ENCODE data around the genes SYT17, TMC5 and LDAF1.

DNA sequence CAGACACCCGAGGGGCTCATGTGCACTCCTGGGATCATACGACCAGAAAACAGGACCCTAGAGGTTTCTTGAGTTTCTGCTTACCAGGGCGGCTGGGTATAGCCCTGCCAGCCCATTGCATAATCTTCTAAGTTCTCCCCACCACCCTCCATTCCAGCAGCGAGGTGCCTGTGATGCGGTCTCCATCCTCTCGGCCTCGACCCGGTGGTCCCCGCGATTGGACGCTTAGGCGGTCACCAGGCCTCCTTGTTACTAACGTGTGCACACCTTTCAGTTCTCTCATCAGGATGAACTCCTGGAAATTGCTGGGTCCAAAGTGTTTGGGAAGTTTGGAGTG is 8.7 kb upstream of the NOMO2 start:
- PRO-cap, result no peak

GRCh38 chr16:18789130-18789668 is 935 bp downstream of the RPS15A start:
- PRO-cap, result no peak

DNA sequence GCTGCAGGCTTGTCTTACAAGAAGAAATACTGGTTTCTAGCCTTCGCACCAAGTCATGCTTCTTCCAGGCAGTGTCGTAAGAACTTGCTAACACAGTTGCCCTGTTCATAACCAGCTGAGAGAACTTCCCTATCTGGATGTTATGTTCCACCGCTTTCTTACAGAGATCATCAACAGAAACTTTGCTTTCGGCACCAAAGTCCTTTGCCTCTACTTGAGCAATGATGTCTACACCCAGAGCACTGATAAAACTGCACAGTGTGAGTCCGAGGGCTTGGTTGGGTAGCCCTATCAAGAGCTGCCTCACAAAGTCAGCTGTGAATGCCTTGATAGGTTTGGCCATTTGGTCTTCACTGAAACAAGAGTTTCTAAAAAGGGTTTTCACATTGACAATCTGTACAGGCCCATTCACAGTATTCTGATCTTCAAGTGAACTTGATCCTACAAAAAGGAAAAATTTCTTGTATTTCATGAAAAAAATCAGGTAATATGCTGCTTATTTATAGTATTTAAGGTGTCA is 28.0 kb upstream of the ARL6IP1 start:
- PRO-cap, result no peak

GRCh38 chr16:18851932-18852637 is 50.7 kb upstream of the ARL6IP1 start:
- PRO-cap, result no peak

DNA sequence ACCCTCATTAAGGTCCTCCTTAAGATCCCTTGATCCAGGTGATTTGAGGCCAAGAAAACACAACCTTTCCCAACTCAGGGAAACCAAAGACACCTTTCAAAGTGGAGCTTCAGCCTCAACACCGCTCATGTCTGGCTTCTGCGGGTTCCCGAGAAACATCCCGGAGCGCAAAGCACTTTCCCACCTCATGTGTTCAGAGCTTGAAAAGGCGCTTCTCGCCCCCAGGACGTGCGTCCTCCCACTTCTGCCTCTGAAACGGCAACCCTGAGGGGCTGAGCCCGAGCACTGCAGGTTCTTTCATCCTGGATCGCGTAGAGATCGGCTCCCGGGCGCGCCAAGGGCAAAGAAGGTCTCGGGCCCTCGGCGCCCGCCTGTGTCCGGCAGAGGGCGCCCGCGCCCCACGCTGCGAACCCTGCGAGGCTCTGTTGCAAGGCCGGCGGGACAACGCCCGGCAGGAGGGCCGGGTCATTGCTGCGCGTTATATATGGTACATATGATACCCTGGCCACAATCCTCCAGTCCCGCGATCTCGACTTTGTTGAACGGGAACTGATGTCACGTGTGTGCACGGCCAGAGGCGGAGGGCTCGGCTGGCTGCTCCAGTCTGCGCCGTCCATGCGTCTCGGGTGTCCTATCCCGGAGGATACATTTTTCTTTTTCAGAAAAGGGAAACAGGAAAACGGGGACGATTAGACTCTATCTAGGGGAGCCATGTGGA is 19.0 kb downstream of the COQ7 start:
- PRO-cap, result no peak

- PRO-cap, result no peak
Measured at GRCh38 chr16:19116003-19117112, 2.6 kb downstream of the ITPRIPL2 start.

- PRO-cap, result no peak
Measured at GRCh38 chr16:19136984-19137266, 23.2 kb downstream of the ITPRIPL2 start.

GRCh38 chr16:19167991-19168815 is at the start of gene SYT17:
Gene SYT17 (plus strand): TSS chr16:19168240.
- PRO-cap, result no peak

GRCh38 chr16:19382042-19382932 is 35.4 kb upstream of the TMC5 start:
- PRO-cap, result no peak

DNA sequence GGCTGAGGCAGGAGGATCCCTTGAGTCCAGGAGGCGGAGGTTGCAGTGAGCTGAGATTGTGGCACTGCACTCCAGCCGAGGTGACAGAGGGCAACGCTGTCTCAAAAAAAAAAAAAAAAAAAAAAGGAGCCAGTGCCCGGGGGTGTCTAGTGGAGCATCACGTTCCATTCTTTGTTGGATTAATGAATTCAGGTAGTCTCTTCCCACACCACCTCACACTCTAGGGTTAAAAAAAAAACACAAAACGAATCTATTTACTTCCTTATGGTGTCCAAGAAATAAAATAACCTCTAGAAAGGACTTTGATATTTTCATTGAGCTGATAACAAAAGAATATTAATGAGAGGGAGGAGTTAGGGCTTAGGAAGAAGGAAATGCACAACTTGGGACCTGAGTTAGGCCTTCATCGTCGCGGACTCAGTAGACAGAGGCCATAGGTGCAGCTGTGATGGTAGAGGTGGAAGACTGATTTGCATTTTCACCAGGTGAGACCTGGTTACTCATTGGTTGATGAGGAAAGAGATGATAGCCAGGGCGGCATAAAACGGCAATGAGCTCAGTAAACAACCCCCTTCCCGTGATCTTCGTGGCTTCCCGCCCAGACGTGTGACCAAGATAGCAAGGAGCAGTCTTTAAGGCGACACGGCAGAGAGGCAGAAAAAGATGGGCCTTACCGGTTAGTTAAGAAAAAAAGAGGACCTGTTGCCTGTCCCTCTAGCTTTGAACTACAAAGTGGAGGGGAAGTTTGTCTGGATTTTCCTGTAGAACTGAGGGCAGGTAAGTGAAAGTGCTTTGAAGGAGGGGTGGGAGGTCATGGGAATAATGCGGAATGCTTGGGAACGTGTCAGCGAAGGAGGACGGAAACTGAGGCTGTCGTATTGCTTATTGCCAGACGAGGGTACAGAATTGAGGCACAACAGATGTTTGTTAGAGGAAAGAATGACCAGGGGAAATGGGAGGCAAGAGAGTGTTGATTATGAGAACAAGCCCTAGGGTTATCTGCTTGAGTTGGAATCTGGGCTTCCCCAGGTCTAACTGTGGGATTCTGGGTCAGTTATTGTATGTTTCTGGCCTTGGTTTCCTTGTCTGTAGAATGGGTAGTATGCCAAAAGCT is at the start of gene TMC5:
Gene TMC5, plus strand, starts transcription at position 568 of the 1,114 bp plus-strand sequence.
- PRO-cap, result no peak

- PRO-cap, result no peak
Measured at GRCh38 chr16:19520768-19521300, 1.1 kb downstream of the GDE1 start.

DNA sequence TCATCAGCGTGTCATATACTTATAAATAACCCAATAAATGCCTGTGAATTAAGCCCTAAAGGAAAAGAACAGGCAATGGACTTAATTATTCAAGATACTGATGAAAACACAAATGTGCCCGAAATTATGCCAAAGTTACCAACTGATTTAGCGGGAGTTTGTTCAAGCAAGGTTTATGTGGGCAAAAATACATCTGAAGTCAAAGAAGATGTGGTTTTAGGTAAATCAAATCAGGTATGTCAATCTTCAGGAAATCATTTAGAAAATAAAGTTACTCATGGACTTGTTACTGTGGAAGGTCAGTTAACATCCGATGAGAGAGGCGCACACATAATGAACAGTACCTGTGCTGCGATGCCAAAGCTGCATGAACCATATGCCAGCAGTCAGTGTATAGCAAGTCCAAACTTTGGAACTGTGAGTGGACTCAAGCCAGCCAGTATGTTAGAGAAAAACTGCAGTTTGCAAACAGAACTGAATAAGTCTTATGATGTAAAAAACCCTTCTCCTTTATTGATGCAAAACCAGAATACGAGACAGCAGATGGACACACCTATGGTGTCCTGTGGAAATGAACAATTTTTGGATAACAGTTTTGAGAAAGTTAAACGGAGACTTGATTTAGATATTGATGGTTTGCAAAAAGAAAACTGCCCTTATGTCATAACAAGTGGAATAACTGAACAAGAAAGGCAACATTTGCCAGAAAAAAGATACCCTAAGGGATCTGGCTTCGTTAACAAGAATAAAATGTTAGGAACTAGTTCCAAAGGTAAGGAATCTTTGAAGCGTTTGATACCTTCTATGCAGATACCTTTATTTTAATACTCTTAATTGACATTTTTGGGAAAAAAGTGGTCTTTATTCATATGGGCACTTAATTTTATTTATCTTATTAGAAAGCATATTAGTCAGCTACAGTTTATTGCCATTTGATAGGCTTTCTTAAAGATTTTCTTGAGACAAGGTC is 13.4 kb downstream of the CCP110 start:
- PRO-cap, result no peak

DNA sequence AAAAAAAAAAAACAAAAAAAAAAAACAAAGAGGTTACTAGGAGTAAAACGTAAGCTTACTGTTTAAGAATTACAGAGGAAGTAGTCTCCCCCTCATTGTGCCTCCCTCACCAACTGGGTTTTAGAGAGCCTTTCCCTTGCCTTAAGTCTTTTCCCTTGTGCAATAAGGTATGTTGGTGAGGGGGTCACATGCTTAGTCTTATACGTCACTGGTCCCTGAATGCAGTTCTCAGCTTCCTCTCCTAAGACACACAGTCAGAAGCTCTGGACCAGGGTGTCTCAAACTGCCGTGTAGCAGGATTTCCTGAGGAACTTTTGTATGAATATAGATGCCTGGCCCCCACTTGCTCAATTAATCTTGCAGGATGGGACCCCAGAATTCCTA is 20.7 kb downstream of the VPS35L start:
- PRO-cap, result no peak

DNA sequence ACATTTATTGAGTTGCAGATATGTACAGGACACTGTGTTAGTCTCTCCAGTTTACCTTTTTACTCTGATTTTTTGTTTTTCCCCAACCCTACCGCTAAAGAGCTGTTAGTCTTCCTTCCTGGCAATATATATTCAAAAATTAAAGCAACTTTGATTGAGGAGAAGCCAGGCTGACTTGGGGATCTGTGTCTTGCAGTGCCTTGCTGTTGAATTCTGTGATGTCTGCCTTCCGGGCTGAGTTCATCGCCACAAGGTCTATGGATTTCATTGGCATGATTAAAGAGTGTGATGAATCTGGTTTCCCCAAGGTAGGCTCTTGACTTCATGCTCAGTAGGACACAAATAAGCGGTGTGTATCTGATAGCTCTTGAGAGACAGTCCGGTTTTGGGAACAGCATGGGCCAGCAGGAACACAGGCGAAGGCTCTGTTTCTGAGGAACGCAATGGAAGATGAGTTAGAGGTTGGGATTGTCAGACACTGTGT is 72.0 kb downstream of the VPS35L start:
- PRO-cap, result no peak

DNA sequence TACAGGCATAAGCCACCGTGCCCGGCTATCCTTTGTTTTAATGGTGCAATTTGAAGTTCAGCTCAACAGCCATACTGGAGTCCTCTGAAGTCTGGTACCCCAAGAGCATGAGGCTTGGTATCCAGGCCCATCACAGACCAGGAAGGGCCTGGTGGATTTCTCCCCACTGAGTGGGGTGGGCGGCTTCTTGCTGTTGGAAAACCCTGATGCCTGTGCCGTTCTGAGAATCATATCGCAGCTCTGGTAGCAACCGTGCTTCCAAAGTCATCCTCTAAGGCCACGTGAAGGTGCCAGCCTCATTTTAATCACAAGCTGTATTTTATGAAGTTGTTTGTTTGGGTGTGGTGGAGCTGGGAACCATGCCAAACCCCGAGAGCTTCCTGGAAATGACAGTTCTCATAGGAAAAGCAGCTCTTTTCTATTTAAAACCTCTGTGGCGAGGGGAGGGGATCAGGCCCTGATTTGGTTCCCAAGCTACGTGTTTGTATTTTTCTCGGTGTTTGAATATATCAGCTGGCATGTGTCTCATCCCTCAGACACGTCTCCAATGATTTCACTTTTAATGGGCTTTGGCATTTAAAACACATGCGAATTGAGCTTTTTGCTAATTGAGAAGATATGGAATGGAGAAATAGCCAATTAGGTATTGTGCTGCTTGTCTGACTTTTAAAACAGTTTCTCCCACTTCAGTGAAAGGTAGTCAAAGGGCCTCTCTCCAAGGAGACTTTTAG is 21.7 kb downstream of the KNOP1 start:
- PRO-cap, result no peak

GRCh38 chr16:19704534-19704858 is 13.5 kb downstream of the KNOP1 start:
- PRO-cap, result no peak

- PRO-cap, result no peak
Measured at GRCh38 chr16:19749545-19750037, 31.5 kb downstream of the IQCK start.

- PRO-cap, result no peak
Measured at GRCh38 chr16:20424239-20424868, 15.0 kb downstream of the ACSM5 start.

GRCh38 chr16:20740857-20741157 is 811 bp downstream of the THUMPD1 start:
- PRO-cap, result no peak

- PRO-cap, result no peak
Measured at GRCh38 chr16:21158114-21159094, at the start of gene LDAF1. Gene LDAF1 (plus strand): TSS chr16:21158674.